HTERT-HM (cell line): ENCODE measurements around the gene BMP8A.

DNA sequence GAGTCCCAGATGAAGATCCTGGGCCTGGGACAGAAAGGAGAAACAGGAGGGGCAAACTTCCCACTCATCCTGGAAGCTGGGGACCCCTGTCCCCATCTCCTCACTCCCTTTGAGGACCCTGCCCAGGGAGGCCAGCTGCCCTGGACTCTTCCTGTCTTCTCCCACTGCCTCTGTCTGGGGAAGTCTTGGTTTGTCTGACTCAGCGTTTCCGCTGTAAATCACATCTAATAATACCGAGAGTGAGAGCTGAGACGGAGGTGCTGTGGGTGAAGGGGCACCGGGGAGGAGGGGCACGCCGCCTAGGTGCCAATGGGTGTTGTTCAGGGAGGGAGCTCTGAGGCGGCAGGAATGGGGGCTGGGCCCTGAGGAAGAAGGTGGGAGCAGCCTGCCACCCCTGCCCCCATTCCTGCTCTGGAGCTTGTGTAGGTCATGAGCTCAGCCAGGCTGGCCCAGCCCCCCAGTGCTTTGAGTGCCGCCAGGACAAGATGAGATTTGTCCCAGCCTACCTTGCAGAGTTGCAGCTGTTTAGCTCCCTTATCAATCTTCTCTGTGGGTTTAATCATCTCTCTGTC is 16.5 kb downstream of the POU3F1 start:
- RRBS = no CpG with 5 or more reads among the region's 9 CpGs

DNA sequence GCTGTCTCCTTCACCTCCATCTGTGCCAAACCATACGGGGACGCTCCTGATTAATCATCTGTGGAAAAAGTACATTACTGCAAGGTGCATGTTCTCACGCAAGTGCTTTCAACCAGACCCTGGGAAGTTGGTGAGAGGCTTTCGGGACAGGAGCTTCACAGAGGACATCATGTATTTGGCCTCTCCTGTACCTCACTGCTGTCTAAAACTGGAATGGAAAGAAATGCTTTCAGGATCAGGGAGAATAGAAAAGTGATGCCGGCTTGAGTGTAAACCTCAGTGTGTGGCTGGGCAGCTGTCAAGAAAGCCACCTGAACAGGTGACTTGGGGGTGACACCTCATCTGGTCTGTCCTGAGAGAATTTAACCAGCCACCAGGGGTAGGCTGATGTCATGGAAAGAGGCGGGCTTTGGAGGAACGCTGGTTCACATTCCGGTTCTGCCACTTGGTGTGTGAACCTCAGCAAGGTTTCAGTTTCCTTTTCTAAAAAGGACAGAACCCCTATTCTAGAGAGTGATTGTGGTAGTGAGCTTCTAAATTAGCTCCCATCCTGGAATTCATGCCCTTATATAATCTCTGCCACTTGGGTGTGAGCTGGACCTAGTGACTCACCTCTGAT is 332.4 kb downstream of the RRAGC start:
- RRBS = no CpG with 5 or more reads among the region's 8 CpGs

- RRBS = no CpG with 5 or more reads among the region's 12 CpGs
These were observed 2.1 kb downstream of the RRAGC start for GRCh38 chr1:38857519-38857764.

DNA sequence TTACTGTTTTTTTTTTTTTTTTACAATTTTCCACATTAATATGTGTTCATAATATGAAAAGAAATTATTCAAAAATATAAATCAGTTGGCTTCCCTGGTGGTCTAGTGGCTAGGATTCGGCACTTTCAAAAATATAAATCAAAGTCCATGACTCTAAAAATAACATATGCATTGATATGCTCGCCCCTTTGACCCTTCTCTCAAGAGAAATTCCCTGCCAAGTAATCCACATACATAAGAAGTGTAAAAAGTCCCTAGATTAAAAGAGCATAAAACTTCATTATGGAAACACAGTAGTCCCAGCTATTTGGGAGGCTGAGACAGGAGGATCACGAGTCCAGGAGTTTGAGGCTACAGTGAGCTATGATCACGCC is 88.0 kb downstream of the NDUFS5 start:
- RRBS = no CpG with 5 or more reads among the region's 4 CpGs

DNA sequence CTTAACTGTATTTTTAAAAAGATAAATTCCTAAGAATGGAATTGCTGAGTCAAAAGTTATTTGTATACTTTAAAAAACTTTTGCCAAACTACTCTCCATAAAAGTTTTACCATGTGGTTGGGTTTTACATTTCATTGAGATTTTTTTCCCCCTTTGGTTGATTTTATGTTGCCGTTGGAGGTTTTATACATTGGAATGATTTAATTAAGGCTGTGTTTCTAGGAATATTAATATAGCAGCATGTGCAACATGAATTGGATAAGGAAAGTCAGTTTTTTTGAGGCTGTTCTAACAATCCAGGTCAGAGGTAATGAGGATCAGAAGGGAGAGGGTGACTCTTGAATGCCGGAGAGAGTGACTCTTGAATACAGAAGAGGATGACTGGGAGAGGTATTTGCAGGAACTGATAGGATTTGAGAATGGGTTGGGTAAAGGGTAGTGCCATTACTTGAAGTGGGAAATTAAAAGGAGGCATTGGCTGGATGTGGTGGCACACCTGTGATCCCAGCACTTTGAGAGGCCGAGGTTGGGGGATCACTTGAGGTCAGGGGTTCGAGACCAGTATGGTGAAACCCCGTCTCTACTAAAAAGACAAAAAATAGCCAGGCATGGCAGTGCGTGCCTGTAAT is 55.6 kb upstream of the MACF1 start:
- RRBS = no CpG with 5 or more reads among the region's 6 CpGs

DNA sequence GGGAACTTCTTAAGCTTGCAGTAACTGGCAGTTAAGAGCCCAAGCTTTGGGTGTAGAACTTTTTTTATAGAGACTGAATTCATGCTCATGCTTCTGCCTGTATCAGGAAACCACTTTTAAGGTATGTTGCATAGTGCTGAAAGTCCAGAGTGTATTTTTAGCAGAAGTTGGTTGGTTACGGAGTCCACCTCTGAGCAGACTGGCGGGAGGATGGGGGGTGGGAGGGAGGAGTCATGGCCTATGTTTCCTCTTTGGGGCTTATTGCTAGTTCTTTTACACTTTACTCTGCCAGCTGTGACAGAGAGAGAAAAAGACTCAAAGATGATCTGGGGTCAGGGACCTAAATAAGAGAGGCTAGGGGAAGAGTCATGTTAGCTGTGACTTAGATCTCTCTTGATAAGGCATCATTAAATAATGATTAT is 11.1 kb downstream of the MACF1 start:
- RRBS = no CpG with 5 or more reads among the region's 2 CpGs

- RRBS = no CpG with 5 or more reads among the region's 5 CpGs
These were observed 80.5 kb downstream of the MACF1 start for GRCh38 chr1:39284873-39285612.

DNA sequence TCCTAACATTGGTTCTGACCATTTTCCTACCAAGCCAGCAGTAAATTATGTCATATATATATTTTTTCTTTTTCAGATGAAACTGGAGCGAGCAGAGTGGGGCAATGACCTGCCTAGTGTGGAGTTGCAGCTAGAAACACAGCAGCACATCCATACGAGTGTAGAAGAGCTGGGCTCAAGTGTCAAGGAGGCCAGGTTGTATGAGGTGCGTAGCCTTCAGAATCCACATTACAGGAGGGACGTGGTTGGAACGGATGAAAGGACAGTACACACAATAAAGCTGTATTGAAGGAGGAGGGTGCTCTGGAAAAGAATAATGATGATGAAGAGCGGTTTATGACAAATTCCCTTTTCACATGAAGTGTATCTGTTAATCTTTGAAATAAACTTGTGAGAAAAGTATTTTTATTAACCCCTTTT is 87.3 kb downstream of the MACF1 start:
- RRBS = no CpG with 5 or more reads among the region's 6 CpGs

- RRBS = no CpG with 5 or more reads among the region's 2 CpGs
These were observed 131.4 kb downstream of the MACF1 start for GRCh38 chr1:39335549-39336680.

DNA sequence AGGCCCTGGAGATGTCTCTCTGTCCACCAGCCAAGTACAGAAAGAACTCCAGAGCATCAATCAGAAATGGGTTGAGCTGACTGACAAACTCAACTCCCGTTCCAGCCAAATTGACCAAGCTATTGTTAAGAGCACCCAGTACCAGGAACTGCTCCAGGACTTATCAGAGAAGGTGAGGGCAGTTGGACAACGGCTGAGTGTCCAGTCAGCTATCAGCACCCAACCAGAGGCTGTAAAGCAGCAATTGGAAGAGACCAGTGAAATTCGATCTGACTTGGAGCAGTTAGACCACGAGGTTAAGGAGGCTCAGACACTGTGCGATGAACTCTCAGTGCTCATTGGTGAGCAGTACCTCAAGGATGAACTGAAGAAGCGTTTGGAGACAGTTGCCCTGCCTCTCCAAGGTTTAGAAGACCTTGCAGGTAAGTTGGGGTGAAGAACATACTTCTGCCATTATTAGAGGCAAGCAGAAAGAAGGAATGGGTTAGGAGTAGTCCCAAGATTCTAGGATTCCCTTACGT is 105.9 kb upstream of the BMP8A start:
- RRBS = no CpG with 5 or more reads among the region's 7 CpGs

GRCh38 chr1:39391754-39392637 is 99.4 kb upstream of the BMP8A start:
- RRBS = no CpG with 5 or more reads among the region's 5 CpGs

DNA sequence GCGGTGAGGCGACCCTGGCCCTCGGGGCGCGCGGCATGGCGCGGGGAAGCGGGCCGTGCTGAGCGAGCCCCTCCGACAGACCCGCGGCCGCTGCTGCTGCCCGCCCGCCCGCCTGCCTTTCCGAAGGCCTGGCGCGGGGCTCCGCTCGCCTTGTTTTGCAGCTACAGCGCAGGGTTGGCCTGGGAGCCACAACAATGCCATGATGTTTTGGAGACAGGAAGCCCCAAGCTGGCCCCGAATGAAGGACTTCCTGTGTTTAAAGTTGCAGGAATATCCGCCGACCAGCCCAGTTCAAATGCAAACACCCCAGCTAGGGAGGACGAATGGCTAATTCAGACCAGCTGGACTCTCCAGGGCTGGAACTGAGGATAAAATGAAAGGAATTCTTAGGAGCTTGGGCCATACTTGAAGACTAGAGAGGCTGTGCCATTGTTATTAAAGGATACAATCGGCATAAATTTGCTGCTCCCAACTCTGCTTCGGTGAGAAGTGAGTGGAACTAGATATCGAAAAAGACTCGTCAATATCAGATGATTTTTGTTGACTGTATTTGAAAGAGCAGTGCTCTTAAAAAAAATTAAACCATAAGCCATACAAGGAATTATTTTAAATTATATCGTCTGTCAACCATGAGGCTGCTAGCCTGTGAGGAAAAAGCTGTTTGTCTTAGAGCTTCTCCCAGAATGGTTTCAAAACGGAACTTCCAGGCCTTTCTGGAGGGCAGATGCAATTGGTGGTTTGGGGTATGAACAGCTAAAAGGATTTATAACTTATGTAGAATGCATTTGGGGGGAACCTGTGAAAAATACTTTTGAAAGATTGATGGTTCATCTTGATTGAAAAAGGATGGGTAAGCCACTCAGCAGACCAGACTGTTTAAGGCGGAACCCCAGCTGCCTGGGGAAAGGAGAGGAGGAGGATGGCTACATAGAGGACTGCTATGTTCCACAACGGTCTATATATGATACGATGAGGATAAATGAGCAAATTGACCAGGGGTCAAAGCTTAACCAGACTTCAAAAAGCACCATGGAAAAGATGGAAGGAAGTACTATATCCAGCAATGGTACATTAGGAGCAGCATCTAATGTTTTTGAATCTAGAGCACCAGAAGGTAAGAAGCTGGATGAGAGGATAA is 81.6 kb upstream of the BMP8A start:
- RRBS = no CpG with 5 or more reads among the region's 37 CpGs

- RRBS = 14% methylated on average over 70 of the region's 151 CpGs
These were observed at the start of gene BMP8A for GRCh38 chr1:39491232-39492197. BMP8A (plus strand) TSS chr1:39491636.

GRCh38 chr1:39508905-39509249 is 17.4 kb downstream of the BMP8A start:
- RRBS = no CpG with 5 or more reads among the region's 11 CpGs

DNA sequence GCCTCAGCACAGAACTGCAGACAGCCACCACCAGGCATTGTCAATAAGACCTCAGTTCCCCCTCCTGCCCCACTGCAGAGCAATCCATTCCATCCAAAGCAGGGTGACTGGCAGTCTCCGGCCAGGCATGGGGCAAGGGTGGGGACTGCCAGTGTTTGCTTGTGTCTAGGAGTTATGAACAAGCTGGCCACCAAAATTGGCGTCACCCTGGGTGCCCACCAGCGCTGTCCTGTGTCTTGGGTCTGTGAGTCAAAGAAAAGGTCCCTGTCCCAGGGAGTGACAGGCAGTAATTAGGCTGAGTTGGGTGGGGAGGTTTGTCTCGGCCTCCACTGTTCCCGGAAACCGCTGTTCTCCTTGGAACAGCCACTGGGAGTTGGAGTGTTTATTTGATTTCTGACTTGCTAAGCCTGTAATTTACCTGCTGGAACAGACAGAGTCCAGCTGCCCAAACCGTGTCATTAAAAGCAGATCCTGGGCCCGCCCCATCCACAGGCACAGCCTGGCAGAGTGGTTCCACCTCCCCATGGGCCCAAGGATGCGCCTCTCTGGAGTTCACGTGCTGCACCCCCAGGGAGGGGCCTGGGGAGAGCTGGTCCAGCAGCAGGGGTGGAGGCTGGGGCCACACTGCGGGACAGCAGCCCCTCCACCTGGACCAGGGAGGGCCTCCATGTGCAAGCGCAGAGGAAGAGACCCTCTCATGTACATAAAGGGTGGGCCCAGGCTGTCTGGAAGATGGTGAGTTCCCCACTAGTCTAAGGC is 35.7 kb downstream of the BMP8A start:
- RRBS = no CpG with 5 or more reads among the region's 12 CpGs

GRCh38 chr1:39562918-39563955 is 13.4 kb downstream of the PABPC4 start:
- RRBS = no CpG with 5 or more reads among the region's 18 CpGs

DNA sequence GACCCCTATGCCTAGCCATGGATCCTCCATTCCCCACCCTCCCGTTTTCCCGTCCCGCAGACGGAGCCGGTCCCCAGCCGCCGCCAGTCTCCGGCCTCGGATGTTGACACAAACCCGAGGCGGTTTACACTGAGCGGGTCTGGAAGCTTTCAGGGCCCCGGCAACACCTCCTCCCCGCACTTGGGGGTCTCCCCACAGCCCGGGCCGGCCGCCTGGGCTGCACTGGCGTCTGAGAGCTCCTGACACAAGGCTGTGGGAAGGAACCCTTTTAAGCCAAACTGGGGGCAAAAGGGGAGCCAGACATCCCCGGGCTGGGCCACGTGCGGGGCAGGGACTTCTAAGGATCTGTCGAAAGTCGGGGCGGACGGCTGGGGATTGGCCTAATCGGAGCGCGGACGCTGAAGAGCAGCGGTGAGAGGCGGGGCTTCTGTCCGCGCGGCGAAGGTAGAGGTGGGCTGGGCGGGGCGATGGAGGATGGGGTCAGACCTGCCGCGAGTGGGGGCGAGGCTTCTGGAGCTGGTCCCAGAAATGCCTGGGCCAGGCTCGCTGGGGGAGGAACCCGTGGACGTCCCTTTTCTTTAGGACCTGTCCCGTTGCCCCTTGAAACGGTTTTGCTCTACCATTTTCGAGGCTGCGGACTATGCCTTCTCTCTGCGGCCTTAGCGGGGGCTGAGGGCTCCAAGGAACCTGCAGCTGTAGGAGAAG is 1.1 kb upstream of the HPCAL4 start:
- RRBS = 2% methylated on average over 9 of the region's 49 CpGs

GRCh38 chr1:39832104-39832959 is 43.7 kb upstream of the BMP8B start:
- RRBS = no CpG with 5 or more reads among the region's 16 CpGs

DNA sequence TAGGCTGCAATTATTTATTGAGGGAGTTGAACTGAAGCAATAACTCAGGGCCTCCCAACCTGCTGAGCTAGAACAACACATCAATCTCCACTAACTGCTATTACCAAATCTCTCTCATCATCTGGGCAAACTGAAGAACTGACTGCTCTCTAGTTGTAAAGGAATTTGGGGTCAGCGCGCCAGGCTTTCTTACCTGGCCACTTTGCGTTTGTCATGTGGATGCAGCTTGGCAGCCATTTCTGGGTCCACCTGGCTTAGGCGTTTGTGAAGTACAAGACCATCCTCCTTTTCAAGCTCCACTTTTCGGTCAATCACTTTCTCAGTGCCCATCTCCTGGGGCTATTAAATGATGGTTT is 30.8 kb downstream of the TRIT1 start:
- RRBS = no CpG with 5 or more reads among the region's 5 CpGs